Paraaortic lymph node (tissue), 1 donor: ENCODE measurements around the gene CPT2.

- PRO-cap: no peak
These were observed 101.6 kb downstream of the ZFYVE9 start for GRCh38 chr1:52243140-52244199.

GRCh38 chr1:52314755-52315455, 51.1 kb downstream of the CC2D1B start:
- PRO-cap: no peak

- PRO-cap: no peak
These were observed 9.1 kb downstream of the CC2D1B start for GRCh38 chr1:52356793-52357400.

DNA sequence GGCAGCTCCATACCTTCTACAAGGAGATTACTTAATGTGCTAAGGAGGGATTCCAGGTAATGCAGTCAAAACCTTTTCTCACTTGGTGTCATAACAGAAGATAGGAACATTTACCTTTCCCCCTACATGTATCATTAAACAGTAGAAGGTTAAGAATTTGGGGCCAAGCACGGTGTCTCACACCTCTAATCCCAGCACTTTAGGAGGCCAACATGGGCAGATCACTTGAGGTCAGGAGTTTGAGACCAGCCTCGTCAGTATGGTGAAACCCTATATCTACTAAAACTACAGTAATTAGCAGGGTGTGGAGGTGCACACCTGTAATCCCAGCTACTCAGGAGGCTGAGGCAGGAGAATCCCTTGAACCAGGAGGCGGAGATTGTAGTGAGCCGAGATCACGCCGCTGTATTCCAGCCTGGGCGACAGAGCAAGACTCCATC, 4.8 kb downstream of the PRPF38A start:
- PRO-cap: no peak

DNA sequence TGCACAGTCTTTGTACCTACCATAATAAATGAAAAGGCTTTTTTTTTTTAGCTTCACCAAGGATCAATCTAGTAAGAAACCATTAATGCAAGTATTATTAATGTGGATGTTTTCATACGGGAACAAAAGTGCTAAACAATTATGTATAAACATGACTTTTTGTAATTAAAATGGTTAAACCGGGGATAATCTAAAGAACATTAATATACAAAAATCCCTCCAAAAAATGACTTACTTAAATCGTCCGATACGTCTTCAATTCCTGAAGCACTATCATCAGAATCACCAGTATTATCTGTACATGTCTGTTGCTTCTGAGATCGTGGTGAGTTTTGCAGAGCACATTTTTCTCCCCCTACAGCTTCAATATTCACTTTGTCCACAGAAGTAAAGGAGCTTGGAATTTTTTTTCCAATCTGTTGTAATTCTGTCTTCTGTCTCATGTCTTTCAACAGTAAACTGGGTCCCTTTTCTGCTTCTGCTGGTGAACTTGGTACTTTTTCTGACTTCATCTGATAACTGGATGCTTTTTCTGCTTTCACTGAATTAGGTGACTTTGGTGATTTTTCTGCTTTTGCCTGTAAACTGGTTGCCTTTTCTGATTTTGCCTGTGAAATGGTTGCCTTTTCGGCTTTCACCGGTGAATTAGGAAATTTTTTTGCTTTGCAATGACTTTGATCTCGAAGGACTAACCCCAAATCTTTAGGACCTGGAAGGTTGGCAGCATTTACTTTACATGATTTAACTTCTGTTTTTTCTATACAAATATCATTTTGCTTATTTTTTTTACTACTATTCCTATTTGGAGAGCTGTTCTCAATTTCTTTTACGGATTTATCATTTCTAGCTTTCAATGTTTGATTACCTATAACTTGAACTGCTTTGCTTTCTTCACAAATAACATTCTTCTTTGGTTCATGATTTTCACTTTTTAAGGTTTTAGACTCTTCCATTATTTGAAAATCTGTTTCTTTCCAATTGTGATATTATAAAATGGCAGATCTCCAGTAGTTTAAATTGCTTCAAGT, 27.2 kb downstream of the TUT4 start:
- PRO-cap: no peak

GRCh38 chr1:52750103-52750446, 23.8 kb downstream of the ZYG11B start:
- PRO-cap: no peak

DNA sequence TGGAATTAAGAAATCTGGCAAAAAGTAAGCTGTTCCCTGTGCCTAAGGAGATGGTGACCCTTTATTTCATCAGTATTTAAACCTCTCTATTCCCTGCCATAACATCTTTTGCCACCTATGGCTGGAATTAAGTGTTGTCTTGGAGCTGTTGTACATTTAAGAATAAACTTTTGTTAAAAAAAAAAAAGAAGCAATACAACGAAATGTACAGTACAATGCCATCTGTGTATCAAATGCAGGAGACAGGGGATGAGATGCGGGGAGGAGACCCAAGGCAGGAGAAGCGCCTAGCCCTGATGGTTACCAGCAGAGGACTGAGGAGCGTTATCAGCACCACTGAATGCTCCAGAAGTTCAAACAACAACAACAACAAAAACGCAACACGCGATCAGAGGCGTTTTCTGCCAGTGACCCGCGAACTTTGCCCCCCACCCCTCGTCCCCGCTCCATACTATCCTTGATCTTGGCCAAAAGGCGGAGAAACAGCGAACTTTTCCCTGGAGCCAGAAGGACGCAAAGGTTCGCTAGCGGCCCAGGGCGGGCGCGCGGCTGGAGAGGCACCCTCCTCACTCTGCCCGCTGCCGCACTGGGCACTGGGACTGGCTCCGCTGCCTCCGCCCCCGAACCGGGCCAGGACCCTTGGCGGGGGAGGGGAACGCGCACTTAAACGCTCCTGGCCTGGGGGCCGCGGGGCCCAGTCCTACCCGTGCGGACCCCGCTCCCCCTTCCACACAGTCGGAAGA, 799 bp downstream of the ECHDC2 start:
- PRO-cap: no peak

DNA sequence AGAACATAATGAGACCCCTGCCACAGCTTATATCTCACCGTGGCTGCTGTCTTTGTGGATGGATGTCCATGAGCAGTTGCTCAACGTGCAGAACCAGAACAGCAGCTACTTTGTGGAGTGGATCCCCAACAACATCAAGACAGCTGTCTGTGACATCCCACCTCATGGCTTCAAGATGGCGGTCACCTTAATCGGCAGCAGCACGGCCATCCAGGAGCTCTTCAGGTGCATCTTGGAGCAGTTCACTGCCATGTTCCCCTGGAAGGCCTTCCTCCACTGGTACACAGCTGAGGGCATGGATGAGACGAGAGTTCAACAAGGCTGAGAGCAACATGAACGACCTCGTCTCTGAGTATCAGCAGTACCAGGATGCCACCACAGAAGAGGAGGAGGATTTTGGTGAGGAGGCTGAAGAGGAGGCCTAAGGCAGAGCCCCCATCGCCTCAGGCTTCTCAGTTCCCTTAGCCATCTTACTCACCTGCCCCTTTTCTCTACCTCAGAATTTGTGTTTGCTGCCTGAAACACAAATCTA, 66.3 kb upstream of the PODN start:
- PRO-cap: no peak

DNA sequence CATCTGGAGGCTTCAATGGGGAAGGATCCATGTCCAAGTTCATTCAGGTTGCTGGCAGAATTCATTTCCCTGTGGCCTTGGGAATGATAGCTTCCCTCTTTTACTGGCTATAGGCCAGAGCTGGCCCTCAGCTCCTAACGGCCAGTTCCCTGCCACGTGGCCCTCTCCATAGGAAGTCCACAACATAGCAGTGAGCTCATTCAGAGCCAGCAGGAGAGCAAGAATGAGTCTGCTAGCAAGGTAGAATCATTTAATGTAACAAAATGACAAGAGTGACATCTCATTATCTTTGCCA, 15.0 kb upstream of the PODN start:
- PRO-cap: no peak

DNA sequence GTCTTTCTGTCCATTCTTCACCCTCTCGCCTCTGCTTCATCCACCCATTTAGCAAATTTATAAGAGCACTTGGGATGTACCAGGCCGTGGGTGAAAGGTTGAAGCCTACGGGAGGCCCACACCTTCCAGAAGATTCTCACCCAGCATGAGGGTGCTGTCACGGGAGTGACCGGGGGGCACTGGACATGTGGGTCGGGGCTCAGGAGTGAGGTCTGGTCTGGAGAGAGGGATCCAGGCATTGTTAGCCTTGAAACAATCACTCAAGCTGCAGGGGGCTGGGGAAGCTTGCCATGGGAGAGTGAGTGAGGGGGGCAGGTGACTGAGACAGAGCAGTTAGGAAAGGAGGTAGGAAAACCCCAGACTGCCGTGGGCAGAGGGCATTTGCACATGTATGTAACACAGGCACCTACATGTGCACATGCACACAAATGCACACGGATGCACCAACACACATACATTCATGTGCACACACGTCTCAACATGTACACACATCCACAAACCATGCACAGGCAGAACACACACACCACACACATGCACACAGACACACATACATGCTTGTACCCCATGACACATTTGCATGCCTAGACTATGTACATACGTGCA, 20.3 kb downstream of the PODN start:
- PRO-cap: no peak

DNA sequence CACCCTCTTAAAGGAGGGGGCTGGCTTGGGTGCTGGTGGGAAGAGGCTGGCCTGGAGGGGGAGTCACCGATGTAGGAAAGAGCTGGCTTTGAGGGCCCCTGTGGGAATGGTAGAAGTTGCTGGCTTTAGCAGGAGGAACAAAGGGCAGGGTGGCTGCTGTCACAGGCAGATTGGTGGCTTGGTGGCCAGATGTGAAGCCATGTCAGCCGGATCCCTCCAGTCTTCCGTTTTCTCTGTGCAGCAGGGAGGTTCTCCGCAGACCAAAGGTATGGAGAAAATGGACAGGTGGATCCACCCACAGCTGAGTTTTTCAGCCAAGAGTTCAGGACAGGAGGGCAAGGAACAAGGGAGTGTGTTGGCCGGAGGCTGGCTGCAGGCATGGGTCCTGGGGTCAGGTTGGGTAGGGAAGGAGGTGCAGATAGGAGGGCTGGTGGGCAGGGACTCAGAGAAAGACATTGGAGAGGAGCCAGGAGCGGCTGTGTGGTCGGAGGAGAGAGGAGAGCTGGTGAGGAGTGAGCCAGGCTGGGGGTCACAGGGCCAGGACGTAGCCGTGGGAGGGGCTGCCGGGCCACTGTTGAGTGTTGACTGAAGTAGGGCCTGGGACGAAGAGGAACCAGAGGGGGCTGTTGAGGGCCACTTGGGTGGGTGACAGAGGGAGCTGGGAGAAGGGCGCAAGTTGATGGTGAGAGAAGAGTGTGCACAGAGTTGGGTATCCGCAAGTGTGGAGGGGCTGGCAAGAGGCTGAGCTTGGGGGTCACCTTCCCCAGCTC, 21.5 kb downstream of the PODN start:
- PRO-cap: no peak

DNA sequence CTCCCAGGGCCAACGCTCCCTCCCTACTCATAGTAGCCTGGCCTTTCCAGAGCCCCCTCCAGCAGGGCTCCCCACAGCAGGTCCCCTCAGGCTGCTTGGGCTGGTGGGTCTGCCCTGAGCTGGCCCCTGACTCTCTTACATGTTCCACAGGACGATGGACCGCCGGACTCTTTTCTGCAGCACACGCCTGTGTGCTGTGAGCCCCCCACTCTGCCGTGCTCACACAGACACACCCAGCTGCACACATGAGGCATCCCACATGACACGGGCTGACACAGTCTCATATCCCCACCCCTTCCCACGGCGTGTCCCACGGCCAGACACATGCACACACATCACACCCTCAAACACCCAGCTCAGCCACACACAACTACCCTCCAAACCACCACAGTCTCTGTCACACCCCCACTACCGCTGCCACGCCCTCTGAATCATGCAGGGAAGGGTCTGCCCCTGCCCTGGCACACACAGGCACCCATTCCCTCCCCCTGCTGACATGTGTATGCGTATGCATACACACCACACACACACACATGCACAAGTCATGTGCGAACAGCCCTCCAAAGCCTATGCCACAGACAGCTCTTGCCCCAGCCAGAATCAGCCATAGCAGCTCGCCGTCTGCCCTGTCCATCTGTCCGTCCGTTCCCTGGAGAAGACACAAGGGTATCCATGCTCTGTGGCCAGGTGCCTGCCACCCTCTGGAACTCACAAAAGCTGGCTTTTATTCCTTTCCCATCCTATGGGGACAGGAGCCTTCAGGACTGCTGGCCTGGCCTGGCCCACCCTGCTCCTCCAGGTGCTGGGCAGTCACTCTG, 22.6 kb downstream of the PODN start:
- PRO-cap: no peak

- PRO-cap: bidirectional peak, plus-strand start at chr1:53196800, minus-strand start at chr1:53196666
These were observed at the start of gene CPT2 for GRCh38 chr1:53196472-53196961. TSS of gene CPT2 (plus strand) at chr1:53196824.

- PRO-cap: no peak
These were observed 4.9 kb upstream of the CZIB start for GRCh38 chr1:53225279-53225862.

DNA sequence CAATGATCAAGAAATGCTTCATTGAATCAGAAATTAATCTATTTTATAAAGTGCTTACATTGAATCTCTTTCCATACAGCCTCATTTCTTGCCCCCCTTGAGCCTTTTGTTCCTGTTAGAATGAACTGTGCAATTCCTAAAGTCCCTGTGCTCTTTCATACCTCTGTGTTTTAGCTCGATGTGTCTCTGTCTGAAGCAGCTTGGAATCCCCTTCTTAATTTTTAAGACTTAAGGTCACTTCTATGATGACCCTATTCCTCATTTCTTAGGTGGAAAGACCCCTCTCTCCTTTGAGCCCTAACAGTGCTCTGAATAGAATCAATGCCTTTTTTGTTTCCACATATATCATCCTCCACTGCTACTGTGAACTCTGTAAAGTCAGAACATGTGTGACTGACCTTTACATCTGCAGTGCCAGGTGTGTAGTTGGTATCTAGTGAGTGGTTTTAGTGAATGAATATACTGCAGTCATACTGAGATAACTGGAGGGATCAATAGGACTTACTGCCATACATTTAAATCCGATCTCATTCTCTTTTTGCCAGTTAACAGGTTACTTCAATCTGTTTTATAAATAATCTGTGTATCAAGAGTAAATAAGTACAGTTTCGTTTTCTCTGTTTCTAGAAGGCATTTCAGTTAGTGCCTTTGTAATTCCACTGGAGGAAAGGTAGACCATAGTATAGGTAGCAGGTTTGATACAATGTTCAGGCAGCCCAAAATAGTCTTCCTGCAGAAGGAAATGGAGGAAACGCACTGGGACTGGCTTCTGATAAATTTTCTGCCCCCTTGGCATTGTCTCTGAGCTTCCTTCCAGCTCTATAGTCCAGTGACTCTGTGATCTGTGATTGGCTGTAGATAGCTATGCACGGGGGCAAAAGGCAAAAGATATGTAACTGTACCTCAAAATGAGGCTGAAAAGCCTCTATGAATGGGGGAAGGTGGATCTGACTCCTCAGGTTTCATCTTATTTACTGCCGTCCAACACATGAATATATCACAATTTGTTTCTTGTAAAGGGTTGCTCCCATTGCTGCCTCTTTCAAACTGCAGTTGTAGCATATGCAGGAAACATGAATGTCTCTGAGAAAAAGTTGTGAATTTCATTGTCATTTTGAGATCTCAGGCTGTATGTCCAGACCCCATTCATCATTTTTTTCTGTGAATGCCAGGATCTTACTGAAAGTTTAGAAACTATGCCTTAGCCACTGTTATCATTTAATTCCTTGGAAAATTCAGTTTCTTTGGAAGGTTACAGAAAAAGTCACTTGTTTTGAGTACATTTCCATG, 5.7 kb upstream of the MAGOH start:
- PRO-cap: no peak

DNA sequence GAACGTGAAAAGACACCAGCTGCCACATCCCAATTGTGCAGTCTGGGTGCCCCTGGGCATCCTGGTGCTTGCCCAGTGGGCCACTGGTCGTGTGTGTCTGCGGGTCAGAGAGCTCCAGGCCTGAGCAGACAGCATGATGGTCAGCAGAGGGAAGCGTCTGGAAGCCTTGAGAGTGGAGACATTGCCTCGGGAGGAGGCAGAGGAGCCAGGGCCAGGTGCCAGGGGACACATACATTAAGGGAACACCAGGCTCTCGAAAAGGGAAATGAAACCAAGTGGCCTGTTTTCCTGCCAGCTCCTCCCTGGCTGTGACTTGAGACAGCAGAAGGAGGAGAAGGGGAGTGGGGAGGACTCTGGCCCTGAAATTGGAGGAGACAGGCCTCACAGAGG, 62.3 kb upstream of the LRP8 start:
- PRO-cap: no peak

DNA sequence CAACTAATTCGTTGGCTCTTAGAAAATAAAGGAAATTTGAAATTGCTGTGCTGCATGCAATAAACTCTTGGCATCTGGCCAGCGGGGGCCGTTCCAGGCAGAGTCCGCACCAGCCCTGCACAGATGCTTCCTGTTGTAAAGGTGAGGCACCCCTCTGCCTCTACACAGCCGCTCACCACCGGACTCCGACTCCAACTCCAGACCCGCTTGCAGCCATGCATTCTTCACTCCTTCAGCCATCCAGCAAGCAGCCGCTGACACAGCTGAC, 57.0 kb downstream of the GLIS1 start:
- PRO-cap: no peak

DNA sequence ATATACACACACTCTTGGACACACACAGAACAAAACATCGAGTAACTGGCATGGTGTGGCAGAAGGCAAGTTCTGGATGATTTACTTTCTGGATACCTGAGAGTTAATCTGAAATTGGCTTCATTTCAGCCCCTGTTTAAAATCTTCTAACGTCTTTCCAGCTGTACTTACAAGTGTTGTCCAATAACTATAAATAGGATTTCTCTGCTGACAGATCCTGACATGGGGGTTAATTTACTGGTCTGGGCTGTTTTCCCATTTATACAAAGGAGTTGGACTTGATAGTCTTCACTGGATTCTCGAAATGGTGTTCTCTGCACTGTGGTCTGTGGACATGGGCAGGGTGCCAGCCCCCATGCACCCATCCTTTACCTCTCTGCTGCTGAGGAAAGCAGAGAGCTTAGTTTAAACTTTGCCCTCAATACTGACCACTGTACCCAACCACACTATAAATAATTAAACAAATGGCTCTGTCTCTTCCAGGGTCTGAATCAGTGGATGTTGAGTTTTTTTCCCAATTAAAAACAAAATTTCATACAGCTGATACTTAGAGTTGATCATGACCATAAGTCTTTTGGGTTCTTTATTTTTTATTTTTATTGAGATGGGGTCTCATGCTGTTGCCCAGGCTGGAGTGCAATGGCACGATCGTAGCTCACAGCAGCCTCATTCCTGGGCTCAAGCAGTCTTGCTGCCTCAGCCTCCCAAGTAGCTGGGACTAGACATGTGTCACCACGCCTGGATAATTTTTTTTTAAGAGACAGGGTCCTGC, 5.3 kb downstream of the DIO1 start:
- PRO-cap: no peak

DNA sequence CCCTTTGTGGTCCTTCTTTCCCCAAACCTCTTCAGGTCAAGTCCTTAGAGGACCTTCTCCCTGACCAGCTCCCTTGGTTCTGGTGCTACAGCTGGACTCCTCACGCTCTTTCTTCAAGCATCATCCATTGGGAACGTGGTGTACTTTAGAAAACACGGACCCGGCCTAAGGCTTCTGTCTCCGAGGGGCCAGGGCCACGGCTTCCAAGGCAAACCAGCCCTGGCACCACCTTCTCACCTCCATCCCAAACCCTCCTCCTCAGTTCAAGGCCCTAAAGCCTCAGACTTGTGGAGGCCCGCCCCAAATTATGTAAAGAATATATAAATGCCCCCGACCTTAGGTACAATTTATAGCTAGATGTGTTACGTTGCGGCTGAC, 640 bp downstream of the IFT25 start:
- PRO-cap: no peak

DNA sequence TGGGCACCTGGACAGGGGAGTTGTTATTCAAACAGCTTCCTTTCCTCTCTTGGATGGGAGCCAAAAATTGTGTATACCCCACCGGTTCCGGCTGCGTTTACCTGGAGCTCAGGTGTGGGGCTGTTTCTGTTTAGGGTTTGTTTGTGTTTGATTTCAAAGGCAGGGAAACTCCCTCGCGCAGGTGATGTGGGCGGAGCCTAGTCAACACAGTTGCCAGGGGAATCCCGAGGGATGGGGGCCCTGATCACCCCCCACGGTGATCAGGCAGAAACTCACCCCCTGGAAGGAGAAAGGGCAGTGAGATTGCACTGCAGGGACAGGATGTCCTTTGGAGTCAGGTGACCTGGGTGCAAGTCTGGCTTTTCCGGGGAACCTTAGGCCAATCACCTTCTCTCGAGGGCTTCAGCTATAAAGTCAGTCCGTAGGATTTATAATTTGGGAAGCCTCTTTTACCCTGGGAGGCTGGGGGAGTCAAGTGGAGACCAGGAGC, 28.3 kb downstream of the CDCP2 start:
- PRO-cap: no peak